ENCODE measurements around the gene OBP2A.

DNA sequence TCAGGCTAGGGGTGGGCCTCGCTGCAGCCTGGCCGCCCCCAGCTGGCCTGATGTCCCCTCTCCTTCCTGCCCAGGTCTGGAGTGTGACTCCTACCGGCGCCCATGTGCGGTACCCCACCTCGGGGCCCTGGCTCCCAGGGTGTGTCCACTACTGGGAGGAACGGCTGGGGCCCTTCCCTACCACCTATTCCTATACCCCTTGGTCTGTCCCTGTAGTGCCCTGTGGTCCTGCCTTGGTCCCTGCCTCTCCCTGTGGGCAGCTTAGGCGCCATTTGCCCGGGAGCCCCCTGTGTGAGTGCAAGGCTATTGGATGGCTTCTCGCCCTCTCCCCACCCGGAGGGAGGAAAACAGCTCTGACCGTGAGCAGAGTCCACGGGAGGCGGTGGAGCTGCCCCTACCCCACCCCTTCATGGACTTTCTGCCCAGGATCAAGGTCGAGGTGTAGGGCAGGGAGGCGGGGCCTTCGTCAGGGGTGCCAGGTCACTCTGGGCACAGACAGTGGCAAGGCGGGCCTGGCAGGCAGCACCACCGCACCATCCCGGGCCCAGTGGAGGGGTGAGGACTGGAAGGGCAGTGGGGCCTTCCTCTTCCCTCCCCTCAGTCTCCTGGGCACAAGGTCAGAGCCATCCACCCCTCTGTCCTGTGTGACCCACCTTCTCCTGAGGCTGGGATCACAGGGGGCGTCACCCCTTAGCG is 9.5 kb downstream of the RXRA start:
- PRO-cap: no peak

GRCh38 chr9:134360785-134361736 is 34.8 kb downstream of the RXRA start:
- PRO-cap: unidirectional peak, minus-strand start at chr9:134361251

DNA sequence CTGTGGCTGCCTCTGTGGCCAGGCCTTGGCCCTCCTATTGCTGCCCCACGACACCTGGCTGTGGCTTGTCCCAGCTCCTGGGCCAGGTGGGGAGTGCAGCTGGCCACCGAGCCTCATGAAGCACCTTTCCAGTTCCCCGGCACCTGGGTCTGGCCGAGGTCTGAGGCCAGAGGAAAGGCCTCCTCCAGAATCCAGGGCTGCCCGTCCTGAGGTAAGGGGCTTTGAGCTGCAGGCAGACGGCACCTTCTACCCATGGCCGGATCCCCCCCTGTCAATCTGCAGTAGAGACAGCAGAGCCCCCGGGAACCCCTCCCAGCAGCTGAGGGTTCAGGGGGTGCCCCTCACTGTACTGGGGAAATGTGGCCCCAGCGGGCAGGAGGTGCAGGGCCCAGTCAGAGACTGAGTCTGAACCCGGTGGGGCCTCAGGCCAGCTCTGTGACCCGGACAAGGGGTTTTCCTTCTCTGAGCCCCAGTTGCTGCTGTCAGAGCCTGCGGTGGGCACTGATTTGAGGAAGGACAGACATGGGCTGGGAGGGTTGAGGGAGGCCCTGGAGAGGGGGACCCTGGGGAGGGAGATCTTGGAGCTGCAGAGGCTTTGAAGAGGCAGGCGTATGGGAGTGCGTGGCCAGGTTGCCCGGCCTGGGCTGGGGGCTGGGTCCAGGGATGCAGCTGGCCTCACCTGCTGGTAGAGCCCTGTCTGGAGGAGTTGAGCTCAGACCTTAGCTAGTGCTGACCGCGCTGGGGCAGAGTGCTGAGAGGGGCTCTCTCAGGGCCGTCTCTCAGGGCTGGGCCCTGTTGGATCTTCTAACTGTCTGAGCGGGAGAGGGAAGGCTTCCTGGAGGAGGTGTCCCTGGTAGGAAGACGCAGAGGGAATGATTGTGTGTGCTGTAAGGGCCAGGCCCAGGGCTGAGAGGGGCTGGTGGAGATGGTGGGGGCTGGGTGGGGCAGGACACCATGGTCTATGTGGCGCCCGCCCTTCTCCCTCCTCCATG is 54.7 kb downstream of the RXRA start:
- PRO-cap: no peak

GRCh38 chr9:134396845-134397240 is 70.6 kb downstream of the RXRA start:
- PRO-cap: no peak

- PRO-cap: no peak
Measured at GRCh38 chr9:134421600-134422001, 95.3 kb downstream of the RXRA start.

GRCh38 chr9:134428968-134429579 is 102.8 kb downstream of the RXRA start:
- PRO-cap: no peak

DNA sequence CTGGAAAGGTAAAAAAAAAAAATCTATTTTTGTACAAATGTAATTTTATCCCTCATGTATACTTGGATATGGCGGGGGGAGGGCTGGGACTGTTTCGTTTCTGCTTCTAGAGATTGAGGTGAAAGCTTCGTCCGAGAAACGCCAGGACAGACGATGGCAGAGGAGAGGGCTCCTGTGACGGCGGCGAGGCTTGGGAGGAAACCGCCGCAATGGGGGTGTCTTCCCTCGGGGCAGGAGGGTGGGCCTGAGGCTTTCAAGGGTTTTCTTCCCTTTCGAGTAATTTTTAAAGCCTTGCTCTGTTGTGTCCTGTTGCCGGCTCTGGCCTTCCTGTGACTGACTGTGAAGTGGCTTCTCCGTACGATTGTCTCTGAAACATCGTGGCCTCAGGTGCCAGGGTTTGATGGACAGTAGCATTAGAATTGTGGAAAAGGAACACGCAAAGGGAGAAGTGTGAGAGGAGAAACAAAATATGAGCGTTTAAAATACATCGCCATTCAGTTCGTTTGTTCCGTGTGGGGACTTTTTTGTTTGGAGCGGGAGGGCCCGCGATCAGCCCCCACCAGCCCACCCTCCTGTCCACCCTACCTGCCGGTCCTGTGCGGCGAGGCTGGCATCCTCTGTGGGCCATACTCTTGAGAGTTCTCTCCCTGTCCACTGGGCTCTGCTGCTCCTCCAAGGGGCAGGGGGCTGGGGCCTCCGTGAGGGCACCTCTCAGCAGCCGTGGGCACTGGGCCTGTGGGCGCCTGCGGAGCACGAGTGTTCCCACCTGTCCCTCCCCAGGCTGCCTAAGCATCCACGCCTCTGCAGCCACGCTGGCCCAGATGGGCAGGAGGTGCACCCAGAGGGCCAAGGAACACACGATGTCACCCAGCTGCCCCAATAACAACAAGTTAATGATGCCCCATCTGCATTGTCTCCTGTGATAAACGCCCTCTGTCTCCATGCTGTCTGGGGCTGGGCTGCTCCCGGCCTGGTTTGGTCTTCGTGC is 114.1 kb downstream of the RXRA start:
- PRO-cap: no peak

GRCh38 chr9:134475352-134475764 is 149.1 kb downstream of the RXRA start:
- PRO-cap: bidirectional peak, plus-strand start at chr9:134475601, minus-strand start at chr9:134475495

- PRO-cap: bidirectional peak, plus-strand start at chr9:134544682, minus-strand start at chr9:134544423
Measured at GRCh38 chr9:134544352-134545048, 97.1 kb upstream of the COL5A1 start.

- PRO-cap: no peak
Measured at GRCh38 chr9:134643254-134643787, 1.7 kb downstream of the COL5A1 start.

DNA sequence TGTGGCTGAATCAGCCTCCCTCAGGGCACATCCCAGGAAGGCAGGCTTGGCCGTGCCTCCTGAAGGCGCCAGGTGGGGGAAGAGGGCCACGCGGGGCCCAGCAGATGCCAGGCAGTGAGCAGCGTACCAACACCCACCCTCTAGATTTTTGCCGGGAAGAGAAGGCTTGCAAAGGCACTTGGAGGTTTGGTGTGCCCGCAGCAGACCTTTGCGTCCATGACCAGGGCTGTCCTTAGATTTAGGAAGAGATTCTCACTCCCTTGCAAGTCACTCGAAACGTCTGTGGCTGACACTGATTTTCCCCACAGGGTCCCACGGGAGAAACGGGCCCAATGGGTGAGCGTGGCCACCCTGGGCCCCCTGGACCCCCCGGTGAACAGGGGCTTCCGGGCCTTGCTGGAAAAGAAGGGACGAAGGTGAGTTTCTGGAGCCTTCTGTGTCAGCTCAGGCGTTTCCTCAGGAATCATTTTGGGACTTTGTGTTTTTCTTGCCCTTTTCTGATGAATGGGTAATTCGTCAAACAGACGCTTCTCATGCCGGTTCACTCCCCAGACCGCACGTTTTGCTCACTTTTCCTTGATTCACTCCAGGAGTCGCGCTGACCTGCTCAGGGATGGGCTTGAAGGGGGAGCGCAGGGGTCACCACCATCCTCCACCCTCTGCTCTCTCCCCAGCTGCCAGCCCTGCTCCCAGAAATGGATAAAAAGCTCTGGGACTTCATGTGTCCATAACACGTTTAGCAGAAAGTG is 77.9 kb upstream of the FCN2 start:
- PRO-cap: no peak

GRCh38 chr9:135089037-135089617 is 1.7 kb downstream of the OLFM1 start:
- PRO-cap: no peak

GRCh38 chr9:135244156-135244846 is 156.8 kb downstream of the OLFM1 start:
- PRO-cap: no peak

DNA sequence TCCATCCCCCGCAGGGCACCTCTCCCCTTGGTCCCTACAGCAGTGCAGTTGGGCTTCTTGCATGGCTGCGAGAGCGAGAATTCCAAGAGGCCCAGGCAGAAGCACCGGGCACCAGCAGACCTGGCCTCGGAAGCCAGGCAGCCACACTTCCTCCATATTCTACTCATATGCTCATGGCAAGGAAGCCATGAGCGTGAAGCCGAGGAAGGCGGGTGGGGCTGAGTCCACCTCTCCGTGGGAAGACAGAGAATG is 97.4 kb upstream of the PPP1R26 start:
- PRO-cap: no peak

GRCh38 chr9:135441289-135441906 is 38.2 kb upstream of the PPP1R26 start:
- PRO-cap: no peak

DNA sequence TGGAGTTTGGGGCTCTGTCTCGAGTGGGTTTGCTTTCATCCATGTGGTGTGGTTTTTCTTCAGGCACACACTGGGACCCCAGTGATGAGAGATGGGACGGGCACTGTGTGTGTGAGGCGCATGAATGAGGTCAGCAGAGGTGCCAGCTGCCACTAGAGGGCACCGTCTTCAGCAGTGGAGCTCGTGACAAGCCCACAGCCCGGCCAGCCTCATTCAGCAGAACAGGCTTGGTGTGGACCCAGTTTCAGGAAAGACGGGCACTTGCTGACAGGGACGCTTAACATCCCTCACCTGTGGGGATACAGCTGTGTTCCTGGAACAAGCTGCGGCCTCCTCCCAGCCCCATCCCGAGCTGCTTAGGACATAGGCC is 4.2 kb downstream of the MRPS2 start:
- PRO-cap: no peak

DNA sequence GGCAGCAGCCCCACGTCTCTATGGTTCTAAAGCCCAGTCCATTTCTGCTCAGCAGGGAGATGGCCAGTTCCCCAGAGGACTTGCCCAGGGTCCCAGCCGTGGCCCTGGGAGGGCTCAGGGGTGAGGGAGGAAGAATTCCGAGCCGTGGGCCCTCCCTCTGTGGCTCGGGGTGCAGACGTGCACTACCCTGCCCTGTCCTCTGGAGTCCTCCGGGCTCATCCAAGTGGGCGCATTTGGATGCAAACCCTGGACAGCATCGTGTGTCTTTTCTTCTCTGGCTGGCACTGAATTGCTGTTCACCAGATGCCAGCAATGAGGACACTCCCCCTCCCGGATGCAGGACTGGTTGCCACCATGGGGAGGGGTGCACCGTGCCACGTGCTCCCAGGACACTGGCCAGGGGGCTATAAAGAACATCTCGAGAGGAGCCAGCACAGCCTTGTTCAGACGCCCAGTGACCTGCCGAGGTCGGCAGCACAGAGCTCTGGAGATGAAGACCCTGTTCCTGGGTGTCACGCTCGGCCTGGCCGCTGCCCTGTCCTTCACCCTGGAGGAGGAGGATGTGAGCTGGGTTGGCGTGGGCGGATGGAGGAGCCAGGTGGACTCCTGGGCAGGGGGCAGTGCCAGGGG is at the start of gene OBP2A:
Gene OBP2A, plus strand, starts transcription at position 436 of the 630 bp plus-strand sequence.
- PRO-cap: no peak

DNA sequence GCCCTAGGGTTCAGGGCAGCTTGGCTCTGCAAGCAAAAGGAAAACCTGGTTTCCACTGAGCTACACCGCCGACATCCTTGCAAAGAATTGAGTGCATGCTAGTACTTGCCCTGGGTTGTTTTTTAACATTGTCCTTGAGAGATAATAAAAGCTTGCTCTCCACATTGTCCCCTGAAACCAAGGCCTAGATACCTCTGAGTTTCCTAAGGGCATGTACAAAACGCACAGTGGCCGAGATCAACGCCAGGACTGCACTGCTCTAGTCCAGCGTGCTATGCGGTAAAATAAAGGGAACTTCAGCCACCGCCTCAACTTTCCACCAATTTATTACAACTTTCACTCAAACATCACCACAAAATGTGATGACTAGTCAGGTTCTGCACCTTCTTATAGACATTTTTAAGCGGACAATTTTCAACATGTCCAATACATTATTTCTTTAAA is 4.4 kb downstream of the CAMSAP1 start:
- PRO-cap: no peak

GRCh38 chr9:135906263-135906475 is 1.2 kb downstream of the CAMSAP1 start:
- PRO-cap: no peak

DNA sequence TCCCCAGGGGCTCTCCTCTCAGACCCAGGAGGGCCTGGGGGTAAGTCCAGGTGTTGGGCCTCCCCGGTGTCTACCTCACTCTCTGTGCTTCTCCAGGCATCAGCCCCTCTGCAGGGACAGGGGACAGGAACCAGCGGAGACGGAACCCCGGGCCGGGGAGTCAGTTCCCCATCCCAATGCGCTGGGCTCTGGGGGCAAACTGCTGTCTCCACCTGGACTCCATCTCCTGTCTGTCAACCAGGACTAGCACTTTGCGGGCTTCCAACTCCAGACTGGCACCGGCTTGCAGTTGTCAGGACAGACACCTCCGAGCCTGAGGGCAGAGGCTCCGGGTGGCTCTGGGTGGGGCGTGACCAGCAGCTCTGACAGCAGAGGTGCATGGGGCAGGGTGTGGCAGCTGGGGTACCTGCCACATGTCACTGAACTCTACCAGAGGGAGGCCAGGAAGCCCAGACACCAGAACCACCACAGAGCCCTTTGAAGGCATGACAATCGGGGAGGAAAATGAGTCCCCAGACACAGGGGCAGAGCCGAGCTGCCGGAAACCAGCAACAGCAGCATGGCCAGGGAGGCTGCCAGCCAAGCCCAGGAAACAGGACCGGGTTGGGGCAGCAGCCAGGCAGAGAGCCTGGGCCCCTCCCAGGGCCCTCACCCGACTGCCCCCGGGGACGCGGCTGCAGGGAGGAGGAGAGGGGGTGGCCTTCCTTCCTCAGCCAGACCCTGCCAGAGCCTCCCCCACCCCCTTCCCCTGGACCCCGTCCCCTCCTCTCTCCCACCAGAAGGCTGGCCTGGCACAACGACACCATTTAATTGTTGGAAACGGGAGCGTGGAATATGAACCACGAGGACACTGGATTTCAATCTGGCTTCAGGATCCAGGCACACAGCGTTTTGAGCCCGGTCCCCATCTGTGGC is 17.9 kb upstream of the UBAC1 start:
- PRO-cap: no peak